ENCODE measurements around a stretch of chr15.

GRCh38 chr15:90932246-90932424 lies 214 bp downstream of the HDDC3 start:
- PRO-cap, result no peak

GRCh38 chr15:90934307-90934695 lies 784 bp upstream of the UNC45A start:
- PRO-cap, result no peak

DNA sequence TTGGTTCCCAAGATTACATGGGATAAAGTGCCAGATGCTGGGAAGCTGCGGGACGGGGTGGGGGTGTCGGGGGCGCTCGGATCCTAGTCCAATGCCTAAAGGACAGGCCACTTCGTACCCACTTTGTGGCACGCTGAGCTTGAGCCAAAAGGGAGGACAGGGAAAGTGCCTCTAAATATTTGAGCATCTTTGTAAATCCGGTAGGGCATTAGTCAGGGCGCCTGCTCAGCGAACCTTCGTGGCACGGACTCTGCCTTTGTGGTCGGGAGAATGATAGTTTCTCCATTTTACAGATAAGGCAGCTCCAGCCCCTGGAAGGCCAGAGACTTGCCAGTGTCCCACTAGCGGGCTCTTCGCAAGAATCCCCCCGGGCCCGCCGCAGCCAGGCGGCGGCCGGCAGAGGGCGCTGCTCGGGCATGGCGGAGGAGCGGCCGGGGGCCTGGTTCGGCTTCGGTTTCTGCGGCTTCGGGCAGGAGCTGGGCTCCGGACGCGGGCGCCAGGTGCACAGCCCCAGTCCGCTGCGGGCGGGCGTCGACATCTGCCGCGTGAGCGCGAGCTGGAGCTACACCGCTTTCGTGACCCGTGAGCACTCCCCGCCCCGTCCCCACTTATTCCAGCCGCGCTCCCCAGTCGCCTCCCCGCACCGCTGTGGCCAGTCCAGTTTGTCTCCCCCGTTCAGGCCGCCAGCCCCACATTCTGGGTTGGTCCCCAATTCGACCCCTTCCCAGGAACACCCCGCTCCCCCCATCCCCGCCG lies 1.8 kb downstream of the RCCD1 start:
- PRO-cap, result bidirectional peak, plus-strand start at position 513 of the sequence, minus-strand start at position 259 of the sequence; unidirectional peak, plus-strand start at position 629 of the sequence; unidirectional peak, plus-strand start at position 660 of the sequence

GRCh38 chr15:90995008-90995543 lies 741 bp upstream of the PRC1 start:
- PRO-cap, result no peak

DNA sequence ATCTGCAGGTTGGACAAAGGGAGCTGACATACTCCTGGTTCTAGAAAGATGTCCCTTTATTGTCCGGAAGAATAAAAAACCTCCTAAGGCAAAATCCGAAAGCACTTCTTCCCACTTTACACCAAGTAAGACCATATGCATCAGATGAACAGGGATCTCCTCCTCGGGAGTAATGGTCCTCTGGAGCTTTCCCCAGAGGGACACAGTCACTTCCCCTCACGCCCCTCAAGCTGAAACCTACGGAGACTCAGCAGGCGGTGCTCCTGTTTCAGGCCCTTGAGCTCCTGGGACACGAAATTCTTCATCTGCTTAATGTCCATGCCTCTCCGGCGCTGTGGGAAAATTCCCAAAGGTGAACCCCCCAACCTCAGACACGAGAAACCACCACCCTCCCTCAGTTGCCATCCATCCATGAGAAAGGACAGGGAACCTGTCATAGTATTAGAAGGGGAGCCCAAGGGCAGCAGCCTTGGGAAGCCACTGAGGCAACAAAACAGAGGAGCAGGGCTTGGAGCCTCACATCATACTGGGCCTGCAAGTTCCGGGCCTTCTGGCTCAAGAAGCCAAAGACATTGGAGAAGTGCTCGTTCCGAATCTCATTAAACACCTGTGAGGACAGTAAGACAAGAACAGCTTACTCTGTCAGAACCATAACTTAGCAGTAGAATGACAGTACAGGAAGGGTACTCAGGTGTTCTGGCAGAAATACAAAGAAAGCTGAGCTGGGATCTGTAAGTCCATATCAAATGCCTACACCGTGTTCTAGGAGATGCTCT lies 11.3 kb upstream of the PRC1 start:
- PRO-cap, result no peak

DNA sequence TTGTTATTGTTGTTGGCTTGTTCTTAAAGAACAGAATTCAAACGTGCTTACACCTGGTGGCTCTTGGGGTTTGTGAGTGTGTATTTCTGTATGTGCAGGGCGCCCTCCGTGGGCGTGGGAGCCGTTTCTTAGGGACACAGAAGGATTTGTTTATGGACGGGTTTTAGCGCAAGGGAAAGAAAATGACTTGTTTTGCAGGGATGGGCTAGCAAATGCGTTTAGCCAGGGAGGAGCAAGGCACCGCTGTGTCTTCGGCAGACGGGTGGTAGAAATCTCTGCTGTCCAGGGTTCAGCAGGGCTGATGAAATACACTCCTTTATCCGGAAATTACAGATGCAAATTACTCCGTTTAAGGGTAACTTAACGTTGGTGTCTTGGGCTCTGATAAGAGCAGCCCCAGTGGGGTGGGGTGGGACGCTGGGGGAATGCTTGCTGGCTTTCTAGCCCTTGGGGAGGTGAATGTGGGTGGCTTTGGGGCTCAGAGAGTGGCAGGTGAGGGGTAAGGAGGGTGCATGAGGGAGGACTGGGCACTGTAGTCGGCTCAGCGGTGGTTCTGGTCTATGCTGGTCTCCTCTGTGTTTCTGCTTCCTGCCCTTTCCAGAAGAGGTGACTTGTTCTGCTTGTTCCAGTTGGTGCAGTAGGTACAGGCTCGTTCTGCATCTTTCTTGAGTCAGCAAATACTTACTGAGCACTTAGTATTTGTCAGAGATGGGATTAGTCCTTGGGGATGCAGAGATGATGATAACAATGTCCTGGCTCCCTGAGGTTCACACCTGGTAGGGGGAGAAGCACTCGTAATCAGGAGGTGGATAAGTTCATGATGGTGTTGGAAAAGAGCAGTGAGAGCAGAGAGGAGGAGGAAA lies 918 bp downstream of the SV2B start:
- PRO-cap, result no peak

DNA sequence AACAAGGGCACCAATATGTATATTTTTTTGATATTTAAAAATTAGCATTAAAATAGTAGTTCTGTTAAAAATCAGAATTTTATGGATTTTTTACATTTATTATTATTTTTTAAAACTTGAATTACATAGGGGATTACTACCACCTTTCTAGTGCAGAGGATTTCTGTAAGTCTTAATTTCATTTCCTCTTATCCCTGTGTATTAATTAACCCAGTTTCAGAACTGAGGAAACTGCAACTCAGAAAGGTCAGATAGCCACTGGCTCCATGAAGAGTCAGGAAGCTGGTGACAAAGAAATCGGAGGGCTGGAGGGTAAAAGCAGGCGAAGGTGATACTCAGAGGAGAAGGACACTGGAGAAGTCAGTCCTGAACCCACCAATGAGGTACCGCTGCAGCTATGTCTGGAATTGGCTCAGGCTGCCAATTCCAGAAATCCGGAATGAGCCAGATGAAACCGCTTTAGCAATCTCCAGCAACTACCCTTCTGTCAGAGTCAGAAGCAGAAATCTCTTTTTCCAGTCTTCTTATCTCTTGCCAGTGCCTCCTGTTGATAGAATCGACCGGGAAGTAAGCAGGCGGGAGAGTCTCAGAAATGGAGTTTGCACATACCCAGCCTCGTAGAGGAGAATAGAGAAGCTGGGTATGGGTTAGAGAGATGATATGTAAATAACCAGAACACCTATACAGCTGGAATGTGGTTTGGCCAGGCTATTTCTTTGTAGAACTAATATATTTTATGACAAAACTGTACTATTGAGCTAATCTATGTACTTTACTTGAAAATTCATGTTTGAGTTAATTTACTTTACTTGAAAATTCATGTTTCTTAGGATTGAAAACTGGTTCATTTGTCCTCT lies 308.6 kb downstream of the SV2B start:
- PRO-cap, result no peak

DNA sequence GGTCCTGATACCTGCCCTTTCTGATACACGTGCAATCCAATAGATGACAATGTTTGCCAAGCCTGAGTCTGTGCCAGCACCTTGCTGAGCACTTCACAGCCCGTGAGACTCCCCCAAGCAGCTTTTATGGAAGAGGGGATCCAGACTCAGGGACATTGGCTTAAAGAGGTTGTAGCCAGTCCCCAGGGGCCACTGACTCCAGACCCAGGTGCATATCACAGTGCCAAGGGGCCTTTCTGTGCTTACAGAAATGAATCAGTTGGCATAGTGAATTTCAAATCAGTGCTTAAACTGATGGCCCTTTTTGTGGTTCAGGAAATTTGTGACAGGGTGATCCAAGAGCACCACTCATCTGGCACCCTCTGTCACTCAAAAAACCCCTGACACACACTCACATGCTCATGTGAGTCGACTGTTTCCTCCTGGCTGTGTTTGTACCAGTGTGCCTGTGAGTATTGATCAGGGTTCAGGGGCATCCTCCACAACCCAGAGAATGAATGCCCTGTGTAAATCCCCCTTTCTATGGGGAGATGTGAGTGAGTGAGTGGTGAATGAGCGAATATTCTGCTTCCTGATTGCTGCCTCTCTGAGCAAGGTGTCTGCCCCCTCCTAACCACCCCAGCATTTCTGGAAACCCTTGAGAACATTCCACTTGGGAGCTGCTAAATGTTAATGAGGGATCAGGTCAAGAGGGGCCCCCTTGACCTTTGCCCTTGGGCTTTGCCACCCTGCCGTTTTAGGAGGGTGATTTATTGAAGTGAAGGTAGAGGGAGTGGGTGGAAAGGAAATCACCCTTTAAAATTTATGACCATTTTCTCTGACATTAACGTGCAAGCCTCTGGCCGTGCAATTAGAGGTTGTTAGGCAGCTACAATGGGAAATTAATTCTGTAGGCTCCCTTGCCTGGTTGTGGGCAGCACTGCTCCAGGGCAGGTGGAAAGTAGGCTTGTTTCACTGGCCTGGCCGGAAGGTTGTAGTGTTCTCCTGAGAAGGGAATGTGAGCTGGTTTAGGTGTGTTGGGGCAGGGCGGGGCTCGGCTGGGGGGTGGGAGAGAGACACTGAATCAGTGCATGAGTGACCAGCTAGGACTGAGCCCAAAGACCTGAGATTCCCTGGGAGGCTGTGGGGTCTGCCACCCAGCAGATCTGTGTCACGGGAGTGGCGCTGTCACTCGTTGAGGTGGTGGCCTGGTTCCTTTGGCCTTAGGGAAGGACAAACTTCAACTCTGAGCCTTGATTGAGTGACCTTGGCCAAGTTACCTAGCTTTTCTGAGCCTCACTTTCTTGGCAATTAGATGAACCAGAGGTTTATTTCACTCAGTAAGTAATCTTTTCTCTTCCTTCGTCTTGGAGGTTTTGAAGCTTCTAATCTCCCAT lies 87.2 kb downstream of the SLCO3A1 start:
- PRO-cap, result no peak

GRCh38 chr15:92006888-92007684 lies 153.6 kb downstream of the SLCO3A1 start:
- PRO-cap, result no peak

GRCh38 chr15:92012217-92012451 lies 158.6 kb downstream of the SLCO3A1 start:
- PRO-cap, result no peak

DNA sequence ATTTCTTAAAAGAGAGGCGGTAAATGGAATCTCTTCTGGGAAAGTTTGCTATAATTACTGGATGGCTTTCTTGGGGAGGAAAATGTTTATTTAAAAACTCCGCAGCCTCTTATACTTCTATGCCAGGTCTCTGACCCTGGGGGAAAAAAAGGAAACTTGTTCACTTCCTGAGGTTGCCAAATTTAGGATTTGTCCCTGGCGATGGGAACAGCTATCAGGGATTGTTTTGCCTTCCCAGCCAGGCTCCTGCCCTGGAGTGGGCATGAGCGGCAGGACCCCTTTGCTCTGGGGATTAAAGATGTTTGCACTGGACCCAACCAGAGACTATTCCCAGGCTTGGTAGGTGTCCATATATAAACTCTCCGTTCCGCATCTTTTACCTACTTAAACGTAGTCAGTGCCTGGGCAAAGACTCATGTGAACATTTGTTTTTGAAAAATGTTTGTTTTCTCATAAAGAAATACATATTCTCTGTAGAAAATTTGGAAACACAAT lies 175.6 kb downstream of the SLCO3A1 start:
- PRO-cap, result no peak

DNA sequence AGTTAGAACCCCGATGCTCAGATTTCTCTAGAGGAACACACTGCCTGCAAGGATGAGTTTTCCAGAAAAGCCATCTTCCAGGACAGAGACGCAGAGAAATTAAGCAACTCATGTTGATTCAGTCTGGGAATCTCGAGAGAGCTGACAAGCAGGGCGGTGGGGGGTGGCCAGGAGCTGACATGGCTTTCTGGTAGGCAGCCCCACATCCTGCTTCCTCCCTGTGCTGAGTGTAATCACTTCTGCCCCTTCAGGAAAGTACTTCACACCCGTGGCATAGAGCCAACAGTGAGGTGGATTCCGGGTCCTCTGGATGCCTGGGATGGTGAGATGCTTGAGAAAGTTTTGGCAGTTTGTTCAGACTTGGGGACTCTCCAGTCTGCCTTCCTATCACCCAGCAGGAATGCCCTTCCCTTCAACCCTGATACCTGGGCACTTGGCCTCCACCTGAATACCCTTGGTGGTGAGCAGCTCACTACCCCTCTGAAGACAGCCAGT lies 221.2 kb downstream of the SLCO3A1 start:
- PRO-cap, result no peak

DNA sequence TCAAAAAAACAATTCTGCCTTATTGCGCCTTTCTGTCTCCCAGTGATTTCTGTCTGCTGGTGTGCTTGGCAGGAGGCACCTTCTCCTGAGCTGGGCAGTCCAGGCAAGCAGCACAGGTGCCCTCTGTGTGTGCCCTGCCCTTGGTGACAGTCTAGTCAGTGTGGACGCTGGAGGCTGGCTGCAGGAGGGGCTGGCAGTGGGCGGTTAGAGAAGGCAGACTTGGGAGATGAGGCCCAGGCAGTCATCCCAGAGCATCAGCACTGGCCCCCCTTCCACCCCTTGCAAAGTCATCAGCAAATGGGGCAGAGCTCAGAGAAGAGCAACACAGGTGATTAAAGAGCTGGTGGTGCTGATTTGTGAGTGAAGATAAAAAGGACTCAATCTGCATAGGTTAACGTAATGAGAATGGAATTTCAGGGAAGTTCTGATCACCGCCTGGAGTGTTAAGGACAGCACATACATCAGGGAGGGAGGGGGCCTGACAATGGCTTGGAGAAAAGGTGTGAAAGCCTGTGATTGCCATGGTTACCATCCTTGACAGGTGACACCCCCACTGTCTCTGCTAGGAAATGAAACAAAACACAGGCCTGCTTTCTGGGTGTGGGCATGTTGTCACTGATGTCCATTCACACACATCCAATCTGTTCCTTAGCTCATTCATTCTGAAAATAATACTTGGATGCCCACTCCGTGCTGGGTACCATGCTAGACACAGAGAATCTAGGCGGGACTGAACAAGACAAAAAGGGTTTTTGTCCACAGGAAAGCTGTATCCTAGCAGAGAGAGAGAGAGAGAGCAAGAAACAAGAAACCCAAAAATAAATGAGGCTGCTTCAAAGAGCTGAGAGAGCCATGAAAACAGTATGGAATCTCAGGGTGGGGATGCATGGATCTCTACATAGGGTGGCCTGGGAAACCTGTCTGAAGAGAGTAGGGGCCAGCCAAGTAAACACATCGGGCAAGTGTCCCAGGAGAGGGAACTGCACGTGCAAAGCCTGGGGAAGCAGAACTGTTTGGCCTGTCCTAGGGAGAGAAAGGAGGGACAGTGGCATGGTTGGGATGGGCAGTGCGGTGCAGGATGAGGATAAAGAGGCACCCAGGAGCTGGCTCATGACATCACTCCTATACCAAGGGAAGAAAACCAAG lies 269.4 kb upstream of the ST8SIA2 start:
- PRO-cap, result no peak

GRCh38 chr15:92161091-92161497 lies 232.6 kb upstream of the ST8SIA2 start:
- PRO-cap, result no peak

- PRO-cap, result no peak
Measured at GRCh38 chr15:92645270-92646224, 10.0 kb downstream of the FAM174B start.

- PRO-cap, result unidirectional peak, plus-strand start at chr15:92714118; bidirectional peak, plus-strand start at chr15:92714223, minus-strand start at chr15:92714276; bidirectional peak, plus-strand start at chr15:92714668, minus-strand start at chr15:92714563; unidirectional peak, minus-strand start at chr15:92714943
Measured at GRCh38 chr15:92714007-92715092, 58.8 kb upstream of the FAM174B start.

- PRO-cap, result no peak
Measured at GRCh38 chr15:92817208-92817853, 82.8 kb upstream of the CHD2 start.

DNA sequence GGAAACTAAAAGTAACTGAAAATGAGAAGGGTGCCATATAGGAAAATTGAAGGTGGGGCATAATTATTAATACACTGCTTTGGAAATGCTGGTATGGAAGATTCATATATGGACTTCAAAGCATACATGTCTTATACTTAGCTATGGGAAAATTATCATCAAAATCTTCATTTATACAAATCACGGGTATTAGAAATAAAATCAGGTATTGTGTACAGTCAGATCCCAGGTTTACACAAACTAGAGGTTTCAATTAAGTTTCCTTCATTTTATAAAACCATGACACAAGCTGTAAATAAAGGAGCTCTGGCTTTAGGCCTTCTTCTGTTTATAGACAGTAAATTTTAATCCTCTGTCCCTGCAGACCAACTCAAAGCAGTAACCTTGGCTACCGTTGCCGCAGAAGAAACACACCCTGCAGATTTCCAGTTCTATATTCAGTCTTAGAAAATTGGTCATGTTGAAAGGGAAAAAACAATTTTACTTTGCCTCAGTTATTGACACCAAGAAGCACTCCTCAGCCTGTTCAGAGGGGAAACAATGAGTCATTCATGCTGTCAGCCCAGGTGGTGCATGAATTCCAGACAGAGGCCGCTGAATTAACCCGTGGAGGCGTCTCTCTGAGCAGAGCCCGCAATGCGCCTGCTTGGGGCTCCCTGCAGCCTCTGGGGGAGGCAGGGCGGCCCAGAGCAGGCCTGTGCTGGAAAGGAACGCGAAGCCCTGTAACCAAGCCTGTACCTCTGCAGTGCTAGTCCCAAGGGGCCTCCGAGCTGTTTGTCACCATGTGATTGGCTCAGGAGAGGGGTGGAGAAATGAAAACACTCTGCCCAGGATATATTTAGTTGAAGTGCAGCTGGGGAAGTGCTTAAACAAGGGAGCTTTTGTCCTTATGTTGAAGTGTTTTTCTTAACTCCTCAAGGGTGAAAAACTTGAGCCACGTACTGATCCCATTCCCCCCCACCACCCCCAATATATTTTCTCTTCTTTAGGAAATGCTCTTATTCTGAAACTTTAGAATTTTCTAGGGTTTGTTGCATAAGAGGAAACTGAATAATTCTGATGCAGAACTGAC lies 68.5 kb upstream of the CHD2 start:
- PRO-cap, result bidirectional peak, plus-strand start at position 868 of the sequence, minus-strand start at position 667 of the sequence

GRCh38 chr15:92840174-92840575 lies 59.9 kb upstream of the CHD2 start:
- PRO-cap, result no peak

- PRO-cap, result no peak
Measured at GRCh38 chr15:92942739-92943042, 42.6 kb downstream of the CHD2 start.

Data from neural crest cell (in vitro differentiated cells).